SJCRH30 (cell line): ENCODE measurements around the genes ACTN2 and CEP170.

GRCh38 chr1:235935480-235936214, 68.9 kb upstream of the LYST start:
- RAMPAGE, long total RNA: no peak

DNA sequence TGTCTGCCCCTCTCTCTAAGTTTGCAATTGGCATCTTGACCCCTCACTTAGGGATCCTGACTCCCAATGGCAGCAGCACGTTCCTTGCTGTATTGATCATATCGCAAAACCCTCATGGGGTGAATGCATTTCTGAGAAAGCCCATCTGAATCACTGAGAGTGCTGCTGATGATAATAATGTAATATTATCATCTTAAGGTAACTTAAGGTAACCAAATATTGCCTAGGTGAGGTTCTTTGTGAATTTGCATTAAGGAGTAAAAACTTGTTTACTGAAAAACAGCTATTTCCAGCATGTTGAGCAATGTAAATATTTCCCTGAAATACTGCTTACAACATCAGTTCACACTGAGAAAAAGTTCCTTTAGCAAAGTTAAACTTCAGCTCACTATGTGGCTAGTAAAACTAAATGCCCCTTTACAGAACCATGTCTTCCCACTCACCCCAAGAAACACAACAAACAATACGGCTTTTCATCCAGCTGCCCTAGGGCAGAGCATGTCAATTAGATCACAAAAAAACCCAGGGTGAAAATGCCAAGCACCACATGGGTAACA, 6.9 kb downstream of the NID1 start:
- RAMPAGE, long total RNA: no peak

GRCh38 chr1:236174196-236174970, 32.0 kb downstream of the GPR137B start:
- RAMPAGE, long total RNA: no peak

DNA sequence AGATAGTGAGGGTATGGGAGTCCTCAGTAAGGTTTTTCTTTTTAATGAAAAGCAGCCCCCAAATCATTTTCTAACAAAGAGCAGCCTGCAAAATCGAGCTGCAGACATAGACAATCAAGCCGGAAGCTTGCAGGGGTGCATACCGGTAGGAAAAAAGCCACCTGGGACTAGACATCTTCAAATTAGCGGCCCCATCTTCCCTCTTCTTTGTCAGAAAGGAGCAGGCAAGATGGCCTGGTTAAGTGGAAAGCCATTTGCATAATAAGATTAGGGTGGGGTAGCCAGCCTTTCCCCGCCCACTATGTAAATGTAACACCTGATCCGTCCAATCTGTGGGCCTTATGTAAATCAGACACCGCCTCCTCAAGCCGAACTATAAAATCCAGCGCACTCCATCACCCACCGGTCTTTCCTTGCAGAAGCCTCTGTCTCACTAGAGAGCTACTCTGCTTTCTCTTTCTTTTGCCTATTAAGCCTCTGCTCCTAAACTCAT, 6.3 kb upstream of the ERO1B start:
- RAMPAGE, long total RNA: no peak

DNA sequence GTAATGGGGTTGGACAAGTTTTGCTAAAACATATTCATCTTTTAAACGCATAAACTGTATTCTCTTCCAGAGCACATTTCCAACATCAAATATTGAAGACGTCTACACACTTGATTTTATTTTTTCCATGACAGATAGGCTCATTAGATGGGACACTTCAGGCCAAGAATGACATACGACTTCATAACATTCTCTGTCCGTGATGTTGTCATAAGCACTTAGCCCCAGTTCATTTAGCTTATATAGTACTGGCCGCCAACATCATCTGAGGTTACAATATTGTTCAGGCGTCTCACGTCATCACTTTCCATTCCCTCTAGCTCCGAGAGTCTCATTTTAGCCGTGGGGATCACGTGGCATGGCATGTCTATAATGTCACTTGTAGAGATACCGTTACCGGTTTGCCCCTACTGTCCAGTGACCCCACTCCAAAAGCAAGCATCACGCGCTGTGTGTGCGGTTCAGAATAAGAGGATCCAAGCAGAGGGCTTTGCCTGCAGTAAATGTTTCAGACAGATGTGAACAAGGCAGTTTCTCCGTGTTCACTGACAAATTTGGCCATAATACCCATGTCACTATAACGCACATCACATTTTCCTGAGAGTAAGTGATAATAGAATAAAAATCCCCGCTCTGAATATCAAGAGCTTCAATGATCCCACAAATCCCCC, 34.6 kb upstream of the HEATR1 start:
- RAMPAGE, long total RNA: no peak

DNA sequence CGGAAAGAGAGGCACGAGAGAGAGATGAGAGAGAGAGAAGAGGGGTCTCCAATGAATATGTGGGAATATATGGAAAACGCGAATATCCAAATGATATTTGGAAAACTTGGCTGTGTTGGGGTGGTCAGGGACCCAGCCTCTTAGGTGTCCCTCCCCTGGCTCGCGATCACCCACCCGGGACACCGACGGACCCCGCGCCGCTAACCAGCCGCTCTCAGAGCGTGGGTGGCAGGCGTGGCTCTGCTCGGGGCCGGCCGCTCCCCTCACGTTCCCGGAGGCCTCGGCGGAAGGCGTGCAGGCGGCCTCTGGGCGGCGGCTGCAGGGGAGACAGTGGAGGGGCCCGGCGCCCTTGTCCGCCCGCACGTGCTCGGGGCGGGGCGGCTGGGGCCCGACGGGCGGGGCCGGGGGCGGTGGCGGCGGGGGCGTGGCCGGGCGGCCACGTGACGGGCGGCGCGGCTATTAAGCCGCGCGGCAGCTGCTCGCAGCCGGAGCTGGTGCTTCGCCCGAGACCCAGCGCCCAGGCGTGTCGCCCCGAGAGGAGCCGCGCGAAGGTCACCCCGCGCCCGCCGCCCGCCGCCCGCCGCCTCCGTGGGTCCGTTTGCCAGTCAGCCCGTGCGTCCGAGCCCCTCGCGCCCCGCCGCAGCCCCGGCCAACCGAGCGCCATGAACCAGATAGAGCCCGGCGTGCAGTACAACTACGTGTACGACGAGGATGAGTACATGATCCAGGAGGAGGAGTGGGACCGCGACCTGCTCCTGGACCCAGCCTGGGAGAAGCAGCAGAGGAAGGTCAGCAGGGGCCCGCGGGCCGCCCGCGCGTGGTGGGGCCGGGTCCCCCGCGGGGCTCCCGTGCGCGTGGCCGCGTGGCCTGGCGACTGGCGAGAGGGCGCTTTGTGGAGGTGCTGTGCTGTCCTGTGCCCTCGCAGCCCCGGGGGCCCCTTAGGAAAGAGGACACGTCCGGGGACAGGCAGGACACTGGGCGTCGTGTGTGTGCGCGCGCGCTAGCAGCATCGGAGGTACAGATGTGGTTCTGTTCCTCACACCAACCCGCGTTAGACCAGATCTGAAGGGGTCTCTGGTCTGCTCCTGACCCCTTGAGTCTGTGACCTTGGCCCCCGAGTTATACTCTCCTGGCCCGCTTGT, at the start of gene ACTN2:
Gene ACTN2, plus strand, starts transcription at position 488 of the 1,142 bp plus-strand sequence.
- RAMPAGE, long total RNA: no peak

GRCh38 chr1:237940646-237940984, 49.9 kb upstream of the ZP4 start:
- RAMPAGE, long total RNA: no peak

- RAMPAGE, long total RNA: no peak
Measured at GRCh38 chr1:238485476-238486151, 594.9 kb upstream of the ZP4 start.

DNA sequence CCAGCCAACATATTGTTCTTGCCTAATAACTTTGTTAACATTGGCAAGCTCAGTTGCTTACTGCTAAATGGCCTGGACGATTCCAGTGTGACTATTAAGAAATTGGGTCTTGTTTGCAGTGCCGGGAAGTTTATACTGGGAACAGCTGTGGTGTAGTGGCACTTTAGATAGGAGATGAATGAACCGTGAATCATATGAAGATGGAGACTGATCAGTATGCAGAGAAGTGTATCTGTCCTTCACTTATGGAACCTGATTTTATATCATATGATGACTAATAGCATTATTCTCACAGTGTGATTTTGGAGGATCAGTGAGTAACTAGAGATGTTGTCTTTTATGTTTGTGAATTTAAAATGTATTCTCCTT, 3.4 kb downstream of the CHRM3 start:
- RAMPAGE, long total RNA: no peak

DNA sequence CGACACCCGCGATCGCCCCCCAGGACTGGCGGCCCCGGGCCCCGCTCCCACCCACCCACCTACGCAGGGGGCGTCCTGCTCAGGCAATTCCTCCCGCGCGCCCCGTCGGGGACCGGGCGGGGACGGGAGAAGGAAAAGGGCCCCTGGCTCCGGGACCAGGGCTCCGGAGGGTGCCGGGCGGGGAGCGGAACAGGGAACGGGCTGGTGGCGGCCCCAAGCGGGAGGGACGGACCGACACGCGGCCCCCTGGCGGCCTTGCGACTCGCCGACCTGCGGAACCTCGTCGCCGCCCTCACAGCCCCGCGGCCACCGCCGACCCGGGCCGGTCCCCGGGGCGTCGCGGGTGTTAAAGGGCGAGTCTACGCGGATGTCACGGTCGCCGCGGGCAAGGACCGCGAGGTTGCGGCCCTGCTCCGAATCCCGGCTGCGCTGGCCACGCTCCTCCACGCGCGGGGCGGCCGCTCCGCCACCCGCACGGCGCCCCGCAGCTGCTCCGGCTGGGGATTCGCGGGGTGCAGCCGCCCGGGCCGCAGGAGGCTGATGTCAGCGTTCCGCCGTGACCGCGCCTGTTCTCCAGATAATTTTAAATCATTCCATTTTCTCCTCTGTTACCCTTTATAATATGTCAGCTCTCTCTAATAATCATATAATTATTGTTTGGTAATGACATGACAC, 93.8 kb upstream of the FMN2 start:
- RAMPAGE, long total RNA: no peak

DNA sequence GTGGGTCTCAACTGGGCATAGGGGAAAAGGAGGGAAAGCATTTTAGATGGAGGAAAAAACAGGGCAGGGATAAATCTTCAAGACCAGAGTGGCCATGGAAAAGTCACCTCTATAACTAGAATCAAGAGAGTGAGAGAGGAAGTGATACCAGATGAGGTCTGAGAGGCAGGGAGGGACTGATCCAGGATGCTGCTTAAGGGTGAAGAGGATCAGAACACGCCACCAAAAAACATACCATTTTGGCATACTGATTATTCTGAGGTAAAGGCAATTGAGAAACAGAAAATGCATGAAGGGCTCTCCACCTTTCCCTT, 268.9 kb downstream of the RGS7 start:
- RAMPAGE, long total RNA: no peak

GRCh38 chr1:241615506-241616196, 24.5 kb downstream of the CHML start:
- RAMPAGE, long total RNA: no peak

GRCh38 chr1:241628392-241628972, 11.7 kb downstream of the CHML start:
- RAMPAGE, long total RNA: no peak

GRCh38 chr1:241639336-241640173, 614 bp downstream of the CHML start:
- RAMPAGE, long total RNA: no peak

- RAMPAGE, long total RNA: no peak
Measured at GRCh38 chr1:241934044-241934567, 23.5 kb upstream of the BECN2 start.

DNA sequence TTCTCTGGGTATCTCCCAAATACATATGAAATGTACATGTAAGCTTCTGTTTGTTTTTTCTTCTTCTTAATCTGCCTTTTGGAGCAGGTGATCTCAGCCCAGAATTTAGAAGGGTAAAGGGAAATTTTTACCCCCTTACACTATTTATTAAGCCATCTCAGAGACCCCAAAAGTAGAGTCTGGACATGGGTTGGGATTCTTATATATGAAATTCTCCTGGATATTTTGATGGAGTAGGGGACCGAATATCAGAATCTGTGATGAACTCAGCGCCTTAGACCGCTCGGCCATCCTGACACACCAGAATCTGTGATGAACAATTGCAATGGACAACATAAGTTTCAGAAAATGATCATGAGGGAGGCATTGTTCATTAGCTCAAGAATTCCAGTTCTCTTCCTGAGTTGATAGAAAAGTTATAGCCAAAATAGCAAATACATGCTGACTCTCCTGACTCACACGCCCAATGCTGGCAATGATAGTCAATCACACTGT, 221.7 kb downstream of the PLD5 start:
- RAMPAGE, long total RNA: no peak

GRCh38 chr1:242890089-242890779, 364.8 kb downstream of the CEP170 start:
- RAMPAGE, long total RNA: no peak

GRCh38 chr1:243254872-243255624, at the start of gene CEP170:
Gene CEP170 (minus strand): TSS chr1:243255281.
- RAMPAGE, long total RNA: no peak

- RAMPAGE, long total RNA: no peak
Measured at GRCh38 chr1:243394504-243395391, 138.9 kb downstream of the SDCCAG8 start.

DNA sequence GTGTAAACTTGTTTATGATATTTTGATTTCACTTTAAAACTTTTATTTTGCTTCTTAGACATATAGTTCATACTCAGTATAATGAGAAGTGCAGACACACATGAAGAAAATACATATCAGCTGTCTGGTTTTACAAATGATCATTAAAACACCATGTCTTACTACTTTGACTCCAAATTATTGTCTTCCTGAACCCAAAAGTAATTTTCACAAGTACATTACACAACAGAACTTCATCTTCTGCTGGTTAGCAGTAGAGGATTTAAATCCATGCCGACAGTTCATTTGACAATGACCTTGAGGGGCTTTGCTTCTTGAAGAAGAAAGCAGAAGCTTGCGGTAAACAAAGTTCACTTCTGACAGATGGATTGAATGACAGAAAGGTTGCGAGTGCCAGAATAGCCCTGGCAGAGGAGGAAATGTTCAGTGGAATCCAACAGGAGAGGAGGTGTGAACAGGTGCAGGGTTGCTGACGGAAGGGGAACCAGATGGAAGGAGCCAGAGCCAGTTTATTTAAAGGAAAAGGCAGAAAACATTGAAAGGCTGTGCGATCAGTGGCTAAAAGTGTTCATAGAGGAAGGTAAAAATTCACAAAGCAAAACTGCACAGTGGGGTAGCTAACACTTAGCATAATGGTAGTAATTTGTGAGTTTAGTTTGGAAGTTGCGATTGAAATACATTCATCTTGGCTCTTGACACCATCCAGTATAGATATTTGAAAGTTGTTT, 141.0 kb downstream of the SDCCAG8 start:
- RAMPAGE, long total RNA: no peak